ENCODE measurements around a stretch of chr7.

GRCh38 chr7:131557786-131558394, 1.5 kb upstream of the PODXL start:
- PRO-cap = no peak
- RAMPAGE, long total RNA, 4 experiments = no peak in any of the 4 experiments

DNA sequence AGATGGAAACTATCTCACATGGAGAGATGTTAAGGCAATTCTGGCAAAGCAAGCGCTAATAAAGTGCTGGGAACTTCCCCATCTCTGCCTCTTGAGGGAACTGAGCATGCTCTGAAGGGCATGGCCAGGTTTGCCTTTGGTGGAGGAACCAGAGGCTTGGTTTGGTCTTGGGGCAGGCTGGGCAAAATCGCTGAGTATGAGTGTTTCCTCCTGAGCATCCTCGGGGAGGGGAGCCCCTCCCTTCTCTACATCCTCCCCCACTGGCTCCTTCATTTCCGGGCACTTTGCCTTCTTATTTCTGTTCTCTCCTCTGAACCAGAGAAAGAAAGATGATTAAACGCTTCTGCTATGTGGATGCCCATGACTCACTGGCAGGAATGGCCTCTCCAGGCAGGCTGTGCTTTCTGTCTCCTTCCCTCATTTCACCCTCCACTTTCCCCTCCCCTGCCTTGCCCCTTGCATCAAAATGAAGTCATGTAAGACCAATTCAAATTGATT, 509.1 kb upstream of the PODXL start:
- PRO-cap = unidirectional peak, plus-strand start at position 361 of the sequence
- RAMPAGE, long total RNA, 4 experiments = no peak in any of the 4 experiments

- PRO-cap = no peak
- RAMPAGE, long total RNA, 4 experiments = no peak in any of the 4 experiments
These were observed 369.1 kb downstream of the PLXNA4 start for GRCh38 chr7:132207189-132207619.

GRCh38 chr7:132225197-132225549, 351.1 kb downstream of the PLXNA4 start:
- PRO-cap = no peak
- RAMPAGE, long total RNA, 4 experiments = no peak in any of the 4 experiments

- PRO-cap = no peak
- RAMPAGE, long total RNA, 4 experiments = no peak in any of the 4 experiments
These were observed 325.0 kb downstream of the PLXNA4 start for GRCh38 chr7:132251176-132251710.

- PRO-cap = no peak
- RAMPAGE, long total RNA, 4 experiments = no peak in any of the 4 experiments
These were observed 79.2 kb upstream of the PLXNA4 start for GRCh38 chr7:132655419-132655879.

DNA sequence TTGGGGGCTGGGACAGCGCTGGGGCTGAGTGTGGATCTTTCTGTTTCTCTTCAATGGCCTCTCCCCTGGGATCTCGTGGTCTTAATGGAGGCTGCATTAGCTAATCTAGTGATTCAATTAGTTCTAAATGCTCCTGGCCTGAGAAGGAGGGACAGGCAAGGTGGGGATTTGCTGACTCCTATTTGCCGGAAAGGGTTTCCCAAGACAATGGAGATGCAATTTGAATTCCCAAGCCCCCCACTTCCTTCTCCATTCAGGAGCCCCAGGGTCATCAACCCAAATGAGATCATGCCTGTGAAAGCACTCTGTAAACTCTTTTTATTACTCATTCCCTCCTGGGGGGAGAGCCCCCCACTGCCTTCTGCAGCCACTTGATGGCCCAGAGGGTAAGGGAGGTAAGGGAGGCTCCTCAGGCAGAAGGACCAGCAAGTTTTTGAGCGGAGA, 111.8 kb upstream of the PLXNA4 start:
- PRO-cap = no peak
- RAMPAGE, long total RNA, 4 experiments = no peak in any of the 4 experiments

DNA sequence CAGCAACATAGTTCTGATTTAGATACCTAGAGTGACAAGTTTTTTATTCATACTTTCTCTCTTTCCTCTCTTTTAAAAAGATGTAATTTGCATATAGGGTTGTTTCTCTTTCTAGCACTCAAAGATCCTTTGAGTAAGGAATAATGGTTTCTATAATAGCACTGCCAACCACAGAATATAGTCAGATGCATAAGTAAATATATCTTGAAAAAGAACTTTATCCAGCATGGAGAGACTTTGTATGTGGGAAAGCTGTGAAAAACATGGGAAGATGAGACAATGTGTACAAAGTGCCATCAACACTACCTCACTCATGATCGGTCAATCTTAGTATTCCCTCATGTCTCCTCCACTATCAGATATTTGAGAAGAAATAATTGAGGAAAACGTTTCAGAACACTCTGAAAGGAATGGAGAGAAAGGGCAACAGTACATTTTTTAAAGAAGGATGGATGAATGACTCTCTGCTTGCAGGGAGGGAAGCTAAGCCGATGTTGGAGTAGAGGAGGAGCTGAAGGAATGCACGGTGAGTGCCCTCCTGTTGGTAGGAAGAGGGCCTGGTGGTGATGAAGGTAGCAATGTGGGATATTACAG, 163.6 kb downstream of the EXOC4 start:
- PRO-cap = no peak
- RAMPAGE, long total RNA, 4 experiments = no peak in any of the 4 experiments

DNA sequence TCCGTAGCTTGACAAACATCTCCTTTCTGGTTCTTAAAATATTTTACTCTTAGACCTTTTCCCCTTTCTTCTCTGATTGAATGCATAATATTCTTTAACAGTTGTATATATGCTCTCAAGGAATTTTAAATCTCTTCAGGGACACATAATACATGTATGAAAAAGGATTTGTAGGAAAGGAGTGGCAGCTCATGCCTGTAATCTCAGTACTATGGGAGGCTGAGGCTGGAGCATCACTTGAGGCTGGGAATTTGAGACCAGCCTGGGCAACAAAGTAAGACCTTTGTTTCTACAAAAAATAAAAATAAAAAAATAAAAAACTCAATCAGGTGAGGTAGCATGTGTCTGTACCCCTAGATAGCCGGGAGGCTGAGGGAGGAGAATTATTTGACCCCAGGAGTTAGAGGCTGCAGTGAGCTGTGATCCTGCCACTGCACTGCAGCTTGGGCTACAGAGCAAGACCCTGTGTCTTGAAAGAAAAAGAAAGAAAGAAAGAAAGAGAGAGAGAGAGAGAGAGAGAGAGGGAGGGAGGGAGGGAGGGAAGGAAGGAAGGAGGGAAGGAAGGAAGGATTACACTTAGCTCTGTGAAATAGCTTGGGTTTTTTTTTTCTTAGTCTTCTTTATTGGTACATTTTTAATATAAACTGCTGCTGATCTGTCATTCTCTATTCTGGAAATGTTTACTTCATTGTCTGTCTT, 285.6 kb downstream of the EXOC4 start:
- PRO-cap = no peak
- RAMPAGE, long total RNA, 4 experiments = no peak in any of the 4 experiments

- PRO-cap = no peak
- RAMPAGE, long total RNA, 4 experiments = no peak in any of the 4 experiments
These were observed 404.7 kb downstream of the EXOC4 start for GRCh38 chr7:133657536-133658113.

- PRO-cap = no peak
- RAMPAGE, long total RNA, 4 experiments = no peak in any of the 4 experiments
These were observed 693 bp downstream of the SLC35B4 start for GRCh38 chr7:134316179-134316294.

GRCh38 chr7:134351385-134352067, 34.8 kb upstream of the SLC35B4 start:
- PRO-cap = no peak
- RAMPAGE, long total RNA, 4 experiments = no peak in any of the 4 experiments

DNA sequence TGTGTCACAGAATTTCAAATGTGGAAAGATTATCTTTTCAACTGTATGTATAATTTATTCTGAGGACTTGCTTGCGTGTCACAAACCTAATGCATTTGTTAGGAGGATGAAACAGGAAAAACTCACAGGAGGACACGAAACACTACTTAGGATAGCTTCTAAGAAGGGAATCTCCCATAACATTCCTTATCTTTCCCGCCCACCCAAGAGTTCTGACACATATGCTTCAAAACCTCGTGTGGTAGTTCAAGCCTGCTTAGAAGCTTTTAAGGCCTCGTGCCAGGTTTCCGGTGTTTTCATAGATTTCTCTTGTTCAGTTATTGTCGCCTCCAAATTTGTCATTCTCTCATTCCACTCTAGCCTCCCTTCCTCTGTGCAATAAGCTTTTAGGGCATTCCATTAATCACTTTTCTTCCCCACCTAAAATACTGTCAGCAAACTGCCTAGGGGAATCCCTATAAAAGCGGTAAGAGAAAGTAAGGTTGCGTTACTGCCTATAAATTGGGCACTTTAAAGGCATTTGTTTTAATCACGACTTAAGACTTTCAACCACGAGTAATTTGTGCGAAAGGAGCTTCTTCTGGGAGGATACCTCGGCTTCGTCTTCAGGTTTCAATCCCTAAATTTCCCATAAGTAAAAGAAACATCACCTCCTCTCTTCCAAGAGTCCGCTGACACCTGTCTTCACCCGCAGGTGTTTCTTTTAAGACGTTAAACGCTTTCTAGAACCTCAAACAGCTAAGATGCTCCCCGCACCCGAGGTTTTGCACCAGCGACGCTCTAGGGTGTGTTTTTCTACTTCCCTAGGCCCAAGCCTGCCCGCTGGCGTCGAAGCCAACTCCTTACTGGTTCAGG, 628 bp upstream of the BPGM start:
- PRO-cap = unidirectional peak, plus-strand start at position 349 of the sequence; bidirectional peak, plus-strand start outside the sequence, minus-strand start at position 768 of the sequence
- RAMPAGE, long total RNA, 4 experiments = no peak in any of the 4 experiments

GRCh38 chr7:134691631-134691919, 44.9 kb downstream of the BPGM start:
- PRO-cap = no peak
- RAMPAGE, long total RNA, 4 experiments = no peak in any of the 4 experiments

DNA sequence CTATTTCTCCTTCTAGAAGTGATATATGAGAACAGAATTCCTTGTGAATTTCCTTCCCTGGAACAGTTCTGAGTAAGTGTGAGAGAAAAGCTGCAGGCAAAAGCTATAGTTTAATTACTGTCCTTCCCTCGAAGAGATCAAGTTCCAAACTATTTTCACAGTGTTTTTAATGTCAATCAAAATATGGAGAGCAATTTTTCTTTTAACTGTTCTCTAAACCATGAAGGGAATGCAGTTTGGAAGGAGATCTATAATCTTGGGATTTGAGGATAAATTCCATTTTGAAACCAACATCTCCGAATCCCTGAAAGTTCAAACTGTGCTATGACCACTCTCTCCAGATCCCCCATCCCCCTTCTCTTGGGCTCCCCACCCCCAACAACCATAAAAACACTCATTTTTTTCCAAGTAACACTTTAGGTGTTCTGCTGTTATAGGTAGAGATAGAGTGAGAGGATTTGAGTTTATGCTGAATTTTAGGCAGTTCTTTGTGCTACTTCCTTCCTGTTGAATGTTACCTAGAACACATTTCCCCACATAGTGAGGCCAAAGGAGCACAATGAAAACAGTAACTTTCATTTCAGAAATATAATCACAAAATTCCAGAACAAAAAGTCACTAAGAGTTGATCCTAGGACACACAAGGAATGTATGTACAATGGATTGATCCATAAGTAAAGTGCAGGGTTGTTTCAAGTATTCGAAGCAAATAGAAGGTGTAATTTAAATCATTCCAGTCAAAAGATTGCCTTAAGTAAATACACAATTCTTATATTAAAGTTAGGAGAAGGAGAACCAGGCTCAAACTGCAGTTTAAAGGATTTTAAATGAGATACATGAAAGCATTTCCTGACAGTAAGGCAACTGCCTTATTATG, 1.9 kb downstream of the CALD1 start:
- PRO-cap = no peak
- RAMPAGE, long total RNA, 4 experiments = no peak in any of the 4 experiments

DNA sequence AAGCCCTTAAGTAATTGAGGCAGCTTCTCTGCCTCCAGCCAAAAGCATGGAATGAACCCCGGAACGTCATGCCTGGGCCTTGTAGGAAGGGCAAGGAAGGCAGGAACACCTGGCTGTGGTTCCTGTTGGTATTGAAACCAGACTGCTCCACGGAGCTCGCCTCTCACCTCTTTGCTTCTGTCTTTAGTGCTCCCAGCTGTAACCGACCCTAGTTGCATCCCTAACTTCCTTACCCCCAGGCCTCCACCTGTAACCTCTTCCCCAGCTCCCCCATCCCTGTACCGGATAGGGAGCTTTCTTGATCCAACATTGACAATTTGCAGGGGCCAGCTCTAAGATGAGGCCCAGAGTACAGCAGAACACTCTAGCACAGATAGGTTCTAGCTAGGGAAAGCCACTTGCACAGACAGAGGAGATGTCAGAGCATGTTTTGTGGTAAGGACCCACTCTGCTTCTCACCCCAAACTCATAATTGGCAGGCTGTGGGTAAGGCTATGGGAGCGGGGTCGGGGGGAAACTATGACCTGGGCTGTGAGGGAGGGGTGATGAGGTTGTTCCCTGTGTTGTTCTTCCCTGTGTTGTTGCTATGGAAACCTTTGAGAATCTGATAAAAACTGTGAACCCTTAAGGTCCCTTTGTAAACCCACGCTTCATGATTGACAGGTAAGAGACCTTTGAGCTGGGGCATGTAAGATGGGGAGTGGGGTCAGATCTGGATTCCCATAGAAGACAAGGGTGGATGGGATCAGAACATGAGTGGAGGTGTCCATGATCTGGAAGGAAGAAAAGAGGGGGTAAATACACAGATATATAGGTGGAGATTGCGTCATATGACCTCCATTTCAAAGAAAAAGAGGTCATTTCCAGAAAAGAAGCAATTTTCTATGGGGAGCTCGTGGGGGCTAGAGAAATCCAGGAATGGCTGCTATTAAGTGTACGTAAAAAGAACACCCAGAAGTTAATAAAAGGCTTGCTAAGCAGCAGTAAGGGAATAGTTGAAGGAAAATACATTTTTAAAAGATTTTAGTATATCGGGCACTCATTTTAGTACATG, 3.9 kb downstream of the CALD1 start:
- PRO-cap = bidirectional peak, plus-strand start at position 807 of the sequence, minus-strand start at position 780 of the sequence
- RAMPAGE, long total RNA, 4 experiments = no peak in any of the 4 experiments

- PRO-cap = no peak
- RAMPAGE, long total RNA, 4 experiments = no peak in any of the 4 experiments
These were observed 75.4 kb upstream of the AGBL3 start for GRCh38 chr7:134910847-134911390.

- PRO-cap = no peak
- RAMPAGE, long total RNA, 4 experiments = no peak in any of the 4 experiments
These were observed 52.3 kb upstream of the AGBL3 start for GRCh38 chr7:134933862-134934456.

DNA sequence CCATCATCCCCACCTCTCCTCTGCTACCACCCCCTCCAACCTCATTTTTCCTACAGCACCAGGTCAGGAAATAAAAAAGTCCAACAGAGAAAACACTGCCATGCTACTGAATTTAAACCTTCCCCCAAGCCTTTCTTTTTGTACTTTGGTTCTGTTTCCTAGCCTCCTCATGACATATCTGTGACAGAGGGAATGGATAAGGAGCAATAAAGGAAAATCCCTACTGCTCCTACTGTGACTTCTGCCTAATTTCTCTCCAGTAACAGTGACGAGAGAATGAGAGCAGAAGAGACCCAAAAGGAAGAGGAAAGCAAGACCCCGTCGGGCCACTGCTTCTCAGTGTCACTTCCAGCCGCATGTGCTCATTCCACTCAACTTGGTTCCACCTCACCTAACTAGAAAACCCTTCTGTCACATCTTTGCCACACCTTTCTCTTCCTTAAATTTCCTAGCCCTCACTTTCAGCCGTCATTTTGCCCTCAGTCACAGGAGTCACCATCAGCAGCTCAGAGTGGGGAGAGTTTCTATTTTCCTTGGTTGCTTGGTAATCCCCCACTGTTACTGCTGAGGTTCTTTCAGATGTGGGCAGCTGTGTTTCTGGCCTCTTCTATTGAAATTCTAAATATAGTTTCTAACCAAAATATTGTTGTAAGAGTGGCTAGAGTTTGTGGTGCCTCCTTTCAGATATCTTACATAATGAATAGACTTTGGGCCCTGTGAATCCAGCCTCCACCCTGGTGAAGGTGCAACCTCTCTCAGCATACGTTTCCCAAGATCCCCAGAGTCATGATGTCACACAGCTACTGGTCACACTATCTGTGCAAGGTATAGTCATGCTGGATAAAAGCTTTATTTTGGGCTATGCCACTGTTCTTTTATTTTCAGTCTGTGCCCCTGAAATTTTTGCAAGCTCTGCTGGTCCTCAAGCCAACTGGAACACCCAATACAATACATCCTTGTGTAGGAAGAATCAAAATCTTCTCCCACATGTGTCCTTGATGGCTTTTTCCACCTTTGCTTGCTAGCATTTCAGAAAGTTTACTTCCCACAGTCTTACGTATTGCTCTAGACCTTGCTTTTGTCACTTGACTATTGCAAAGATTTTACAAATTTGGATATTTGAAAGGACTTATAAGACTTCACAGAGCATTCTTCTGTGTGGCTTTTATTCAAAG, 9.0 kb downstream of the AGBL3 start:
- PRO-cap = no peak
- RAMPAGE, long total RNA, 4 experiments = no peak in any of the 4 experiments

- PRO-cap = no peak
- RAMPAGE, long total RNA, 4 experiments = no peak in any of the 4 experiments
These were observed 2.4 kb downstream of the TMEM140 start for GRCh38 chr7:135150137-135150803.